Fallopian tube (tissue), 1 donor: ENCODE measurements around the genes PRAMEF25, PRAMEF18 and DNAJC16.

GRCh38 chr1:13070614-13070930, at the start of gene PRAMEF25:
Gene PRAMEF25, plus strand, starts transcription at chr1:13070774.
- PRO-cap, result no peak

- PRO-cap, result no peak
Measured at GRCh38 chr1:13226079-13226587, at the start of gene PRAMEF18. Gene PRAMEF18, minus strand, starts transcription at chr1:13226154.

DNA sequence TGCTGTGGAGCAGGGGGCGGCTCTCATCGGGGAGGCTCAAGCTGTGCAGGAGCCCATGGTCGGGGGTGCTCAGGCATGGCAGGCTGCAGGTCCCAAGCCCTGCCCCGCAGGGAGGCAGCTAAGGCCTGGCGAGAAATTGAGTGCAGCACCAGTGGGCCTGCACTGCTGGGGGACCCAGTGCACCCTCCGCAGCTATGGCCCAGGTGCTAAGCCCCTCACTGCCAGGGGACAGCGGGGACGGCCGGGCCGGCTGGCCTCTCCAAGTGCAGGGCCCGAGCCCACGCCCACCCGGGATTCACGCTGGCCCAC, 23.6 kb downstream of the PRAMEF20 start:
- PRO-cap, result unidirectional peak, plus-strand start at position 225 of the sequence

DNA sequence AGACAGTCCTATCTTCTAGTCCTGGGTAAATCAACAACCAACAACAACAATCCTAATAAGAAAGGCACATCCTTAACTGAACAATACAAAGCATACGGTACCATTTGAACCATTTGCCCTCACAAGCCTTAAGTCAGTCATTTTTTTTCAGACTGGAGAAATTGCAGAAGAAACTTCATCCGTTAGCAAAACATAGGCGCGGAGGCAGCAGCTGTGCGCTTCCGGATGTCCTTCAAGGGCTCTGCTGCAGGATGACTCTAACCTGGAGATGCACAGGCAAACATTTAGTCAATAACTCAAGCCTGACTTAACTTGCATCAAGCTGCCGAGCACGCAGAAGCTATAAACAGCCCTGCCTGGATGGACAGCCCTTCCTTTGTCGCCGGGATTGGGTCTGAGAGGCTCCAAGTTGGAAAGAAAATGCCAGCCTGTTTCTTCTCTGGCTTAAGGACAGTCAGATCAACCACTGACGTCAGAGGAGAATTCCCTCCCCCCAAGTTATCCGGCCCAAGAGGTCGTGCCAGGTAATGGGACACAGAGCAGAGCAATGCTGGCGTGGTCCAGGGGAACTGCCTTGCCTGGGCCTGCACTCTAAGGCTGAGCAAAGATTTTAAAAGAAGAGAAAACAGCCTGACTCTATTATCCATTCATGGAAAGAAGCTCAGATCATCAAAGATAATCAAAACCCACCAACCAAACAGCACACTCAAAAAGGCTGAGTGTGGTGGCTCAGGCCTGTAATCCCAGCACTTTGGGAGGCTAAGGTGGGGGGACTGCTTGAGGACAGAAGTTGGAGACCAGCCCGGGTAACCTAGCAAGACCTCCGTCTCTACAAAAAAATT, 27.1 kb upstream of the LRRC38 start:
- PRO-cap, result no peak

DNA sequence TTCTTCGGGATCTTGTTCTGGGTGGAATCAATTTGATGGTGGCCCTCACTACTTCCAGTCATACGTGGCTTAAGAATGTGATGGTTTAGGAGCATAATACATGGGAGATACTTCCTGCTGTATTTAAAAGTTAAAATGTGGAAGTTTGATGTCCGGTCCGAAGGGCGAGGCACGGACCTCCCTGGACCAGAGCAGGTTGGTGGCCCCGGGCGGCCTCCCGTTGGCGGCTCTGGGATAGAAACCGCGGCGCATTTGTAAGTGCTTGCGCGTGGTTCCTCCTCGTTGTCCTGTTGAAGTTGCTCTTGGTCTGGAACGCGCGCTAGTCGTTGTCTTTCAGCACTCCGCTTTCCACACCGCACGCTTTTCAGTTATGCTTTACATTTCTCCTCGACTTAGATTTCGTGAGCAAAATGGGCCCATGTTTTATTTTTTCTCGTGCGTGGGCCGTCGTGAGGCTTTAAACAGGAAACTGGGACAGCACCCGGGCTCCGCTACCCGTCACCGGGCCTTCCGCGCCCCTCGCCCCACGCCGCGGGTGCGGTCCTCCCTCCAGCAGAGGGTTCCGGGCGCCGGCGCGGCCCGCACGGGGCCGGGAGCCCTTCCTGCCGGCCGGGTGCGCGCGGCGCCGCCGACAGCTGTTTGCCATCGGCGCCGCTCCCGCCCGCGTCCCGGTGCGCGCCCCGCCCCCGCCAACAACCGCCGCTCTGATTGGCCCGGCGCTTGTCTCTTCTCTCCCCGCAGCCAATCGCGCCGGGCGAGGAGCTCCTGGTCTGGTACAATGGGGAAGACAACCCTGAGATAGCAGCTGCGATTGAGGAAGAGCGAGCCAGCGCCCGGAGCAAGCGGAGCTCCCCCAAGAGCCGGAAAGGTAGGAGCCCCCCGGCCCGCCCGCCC, 48.9 kb downstream of the PRDM2 start:
- PRO-cap, result bidirectional peak, plus-strand start at position 555 of the sequence, minus-strand start at position 521 of the sequence; bidirectional peak, plus-strand start at position 804 of the sequence, minus-strand start at position 641 of the sequence

- PRO-cap, result no peak
Measured at GRCh38 chr1:13753327-13754532, 53.7 kb downstream of the PRDM2 start.

- PRO-cap, result no peak
Measured at GRCh38 chr1:13754533-13754788, 54.5 kb downstream of the PRDM2 start.

DNA sequence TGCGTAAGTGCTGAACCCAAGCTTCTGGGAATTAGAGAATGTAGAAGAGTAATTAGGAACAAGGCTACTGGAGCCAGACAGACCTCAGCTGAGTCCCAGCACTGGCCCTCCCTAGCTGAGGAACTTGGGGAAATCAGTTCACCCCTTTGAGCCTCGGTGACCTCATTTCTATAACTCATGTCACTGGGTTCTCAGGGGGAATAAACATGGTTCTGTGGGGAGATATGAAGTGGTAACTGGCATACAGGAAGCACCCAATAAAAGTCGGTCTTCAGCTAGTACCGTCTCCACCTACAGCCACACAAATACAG, 44.6 kb upstream of the KAZN start:
- PRO-cap, result unidirectional peak, plus-strand start at position 51 of the sequence

- PRO-cap, result no peak
Measured at GRCh38 chr1:14598024-14598567, 389 bp upstream of the KAZN start.

GRCh38 chr1:14833518-14833927, 235.0 kb downstream of the KAZN start:
- PRO-cap, result unidirectional peak, plus-strand start at chr1:14833688

- PRO-cap, result bidirectional peak, plus-strand start at chr1:14895393, minus-strand start at chr1:14895307
Measured at GRCh38 chr1:14895085-14895780, 258.3 kb upstream of the TMEM51 start.

DNA sequence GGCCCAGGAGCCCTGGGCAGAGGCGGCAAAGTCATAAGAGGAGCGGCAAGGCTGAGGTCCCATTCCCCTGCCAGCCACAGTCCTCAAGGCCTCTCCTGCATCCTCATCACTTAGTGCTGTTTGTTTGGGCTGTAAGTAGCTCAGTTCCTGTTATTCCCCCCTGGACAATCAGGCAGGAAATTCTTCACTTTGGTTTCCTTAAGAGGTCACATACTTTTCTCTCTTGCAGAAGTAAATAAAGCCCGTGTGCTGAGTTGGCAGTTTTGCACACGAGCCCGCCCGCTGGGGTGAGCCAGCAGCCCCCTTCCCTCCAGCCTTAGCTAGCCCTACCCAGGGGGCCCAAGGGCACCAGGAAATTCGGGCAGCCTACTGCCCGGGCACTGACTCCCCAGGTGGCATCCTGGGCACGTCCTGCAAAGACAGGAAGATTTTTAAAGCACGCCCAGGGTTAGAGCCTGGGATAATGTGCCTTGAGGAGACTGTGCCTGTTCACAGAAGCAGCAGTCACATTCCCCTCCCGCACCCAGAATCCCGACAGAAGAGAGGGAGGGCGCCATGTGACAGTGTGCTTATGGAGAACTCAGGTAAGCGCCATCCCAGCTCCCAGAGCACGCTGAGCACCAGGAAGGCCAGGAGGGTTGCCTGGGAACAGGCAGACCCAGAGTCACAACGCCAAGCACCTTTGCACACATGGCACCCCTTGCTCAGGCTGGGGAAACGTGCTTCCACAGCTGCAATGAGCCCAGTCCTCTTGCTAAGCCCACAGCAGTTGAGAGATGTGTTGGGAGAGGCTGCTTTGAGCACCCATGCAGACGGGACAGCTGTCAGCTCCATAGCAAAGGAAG, 144.5 kb upstream of the TMEM51 start:
- PRO-cap, result no peak

DNA sequence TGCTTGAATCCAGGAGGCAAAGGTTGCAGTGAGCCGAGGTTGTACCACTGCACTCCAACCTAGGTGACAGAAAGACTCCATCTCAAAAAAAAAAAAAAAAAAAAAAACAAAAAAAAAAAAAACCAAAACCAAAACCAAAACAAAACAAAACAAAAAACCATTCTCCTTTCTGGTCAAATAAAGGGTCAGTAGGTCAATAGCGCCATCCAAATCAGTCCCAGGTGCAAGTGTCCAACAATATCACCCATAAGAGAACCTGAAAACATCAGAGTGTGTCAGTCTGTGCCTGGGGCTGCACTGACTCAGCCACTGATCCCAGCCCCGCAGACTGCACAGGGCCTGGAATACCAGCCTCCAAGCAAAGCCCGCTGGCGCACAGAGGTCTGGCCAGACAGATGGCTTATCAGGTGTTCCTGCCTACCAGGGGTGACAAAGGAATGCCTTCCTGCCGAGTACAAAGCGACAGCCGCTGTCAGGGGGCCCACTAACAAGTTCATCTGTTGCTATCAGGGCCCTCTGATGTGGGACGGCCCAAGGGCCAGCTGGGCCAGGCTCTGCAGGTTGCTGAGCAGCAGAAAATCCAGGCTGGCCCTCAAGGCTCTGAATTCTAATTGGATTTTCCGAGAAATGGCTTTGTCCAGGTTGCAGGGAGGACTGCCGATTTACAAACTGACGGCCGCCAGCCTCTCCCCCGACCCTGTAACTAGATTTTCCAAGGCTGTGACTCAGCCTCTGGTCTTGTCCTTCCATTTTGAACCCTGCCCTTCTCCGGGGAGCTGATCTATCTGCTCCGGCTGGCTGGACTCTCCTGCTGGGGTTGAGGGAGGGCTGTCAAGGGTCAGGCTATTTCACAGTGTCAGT, 13.8 kb upstream of the TMEM51 start:
- PRO-cap, result no peak

DNA sequence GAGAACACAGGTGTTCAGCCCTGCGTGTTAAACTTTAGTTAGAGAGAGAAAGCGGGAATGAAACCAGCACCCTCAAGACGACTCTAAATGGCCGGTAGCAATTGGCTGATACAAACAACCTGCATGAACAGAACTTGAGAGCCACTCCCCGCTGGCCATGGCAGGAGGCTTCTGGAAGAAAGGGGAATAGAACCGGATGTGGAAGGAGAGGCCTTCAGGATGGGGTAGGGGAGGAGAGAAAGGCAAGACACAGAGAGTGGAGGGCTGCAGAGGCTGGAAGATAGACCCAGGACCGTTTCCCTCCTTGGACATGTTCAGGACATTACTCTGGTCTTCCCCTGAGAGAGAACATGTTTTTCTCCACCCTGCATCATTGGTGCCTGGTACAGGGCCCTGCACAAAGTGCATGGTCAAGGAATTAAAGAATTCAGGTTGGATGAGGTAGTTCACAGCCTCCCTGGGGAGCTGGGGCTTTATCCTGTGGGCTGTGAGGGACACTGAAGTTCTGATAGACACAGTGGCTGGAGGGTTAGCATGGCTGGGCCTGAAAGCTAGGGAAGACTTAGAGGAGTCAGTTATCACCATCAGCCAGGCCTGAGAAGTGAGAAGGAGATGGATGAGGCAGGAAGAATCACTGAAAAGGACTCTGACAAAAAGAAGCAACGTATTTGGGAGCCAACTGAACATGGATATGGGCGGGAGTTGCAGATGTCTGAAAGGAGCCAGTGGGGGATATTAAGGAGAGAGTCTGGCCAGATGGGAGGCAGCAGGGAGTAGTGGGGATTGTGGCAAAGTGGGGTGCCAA, 22.9 kb downstream of the TMEM51 start:
- PRO-cap, result no peak

GRCh38 chr1:15210583-15211119, 36.4 kb upstream of the FHAD1 start:
- PRO-cap, result no peak

GRCh38 chr1:15213278-15213784, 33.7 kb upstream of the FHAD1 start:
- PRO-cap, result no peak

- PRO-cap, result unidirectional peak, minus-strand start at chr1:15340493
Measured at GRCh38 chr1:15340305-15340818, 69.3 kb upstream of the EFHD2 start.

DNA sequence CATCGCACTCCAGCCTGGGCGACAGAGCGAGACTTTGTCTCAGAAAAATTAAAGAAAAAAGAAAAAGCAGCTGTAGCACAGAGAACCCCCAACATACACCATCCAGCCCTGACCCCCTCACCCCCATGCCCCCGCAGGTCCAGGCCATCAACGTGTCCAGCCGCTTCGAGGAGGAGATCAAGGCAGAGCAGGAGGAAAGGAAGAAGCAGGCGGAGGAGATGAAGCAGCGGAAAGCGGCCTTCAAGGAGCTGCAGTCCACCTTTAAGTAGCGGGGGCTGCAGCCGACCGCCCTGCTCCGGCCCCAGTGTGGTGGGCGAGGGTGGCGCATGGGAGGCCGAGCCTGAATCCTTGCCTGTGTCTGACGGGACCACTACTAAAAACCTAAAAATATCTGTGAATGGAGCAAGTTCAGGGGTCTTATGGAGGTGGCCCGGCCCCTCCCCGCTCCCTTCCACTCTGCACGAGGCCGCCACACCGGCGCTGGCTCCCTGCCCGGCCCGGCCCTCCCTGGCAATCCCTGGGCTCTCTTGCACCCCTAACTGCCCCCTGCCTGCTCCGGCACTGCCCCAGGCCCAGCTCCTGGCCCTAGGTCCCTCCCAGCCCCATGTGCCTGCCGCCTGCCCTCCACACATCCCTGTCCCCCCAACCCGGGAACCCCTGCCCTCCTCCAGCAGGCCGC, 9.6 kb upstream of the CTRC start:
- PRO-cap, result no peak

- PRO-cap, result bidirectional peak, plus-strand start at chr1:15526869, minus-strand start at chr1:15526457
Measured at GRCh38 chr1:15526336-15527414, at the start of gene DNAJC16. Gene DNAJC16, plus strand, starts transcription at chr1:15526848.

DNA sequence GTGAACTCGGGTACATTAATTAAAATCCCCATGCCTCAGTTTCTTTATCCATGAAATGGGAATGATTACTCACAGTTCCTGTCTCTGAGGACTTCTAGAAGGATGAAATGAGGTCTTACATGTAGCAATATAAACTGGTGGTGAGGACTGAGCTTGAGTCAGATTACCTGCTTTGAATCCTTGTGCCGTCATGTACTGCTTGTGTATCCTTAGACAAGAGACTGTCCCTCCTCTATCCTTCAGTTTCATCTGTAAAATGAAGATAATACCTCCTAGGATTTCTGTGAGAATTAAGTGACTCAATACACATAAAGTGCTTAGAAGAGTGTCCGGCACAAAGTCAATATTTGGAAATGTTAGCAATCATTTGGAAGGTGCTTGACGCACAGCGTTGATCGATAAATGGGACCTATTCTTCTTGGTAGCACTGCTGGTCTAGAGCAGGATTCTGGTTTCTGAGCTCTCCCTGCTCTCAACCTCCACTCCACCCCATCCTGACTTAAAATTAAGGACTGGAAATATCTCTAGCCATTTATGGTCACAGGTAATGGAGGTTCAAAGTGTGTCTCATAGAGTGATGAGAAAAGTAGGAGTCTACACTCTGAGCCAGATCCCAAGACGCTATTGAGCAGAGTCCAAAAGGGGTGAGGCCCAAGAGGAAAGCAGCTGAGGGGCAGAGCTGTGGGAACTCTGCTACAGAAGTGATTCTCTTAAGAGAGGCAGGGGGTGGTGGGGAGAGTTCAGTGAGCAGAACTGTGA, 11.5 kb upstream of the DDI2 start:
- PRO-cap, result no peak